Bronchial lymph node (tissue), 1 donor: ENCODE data around the genes POU3F4, CHM, CPXCR1, SYTL4 and CENPI.

DNA sequence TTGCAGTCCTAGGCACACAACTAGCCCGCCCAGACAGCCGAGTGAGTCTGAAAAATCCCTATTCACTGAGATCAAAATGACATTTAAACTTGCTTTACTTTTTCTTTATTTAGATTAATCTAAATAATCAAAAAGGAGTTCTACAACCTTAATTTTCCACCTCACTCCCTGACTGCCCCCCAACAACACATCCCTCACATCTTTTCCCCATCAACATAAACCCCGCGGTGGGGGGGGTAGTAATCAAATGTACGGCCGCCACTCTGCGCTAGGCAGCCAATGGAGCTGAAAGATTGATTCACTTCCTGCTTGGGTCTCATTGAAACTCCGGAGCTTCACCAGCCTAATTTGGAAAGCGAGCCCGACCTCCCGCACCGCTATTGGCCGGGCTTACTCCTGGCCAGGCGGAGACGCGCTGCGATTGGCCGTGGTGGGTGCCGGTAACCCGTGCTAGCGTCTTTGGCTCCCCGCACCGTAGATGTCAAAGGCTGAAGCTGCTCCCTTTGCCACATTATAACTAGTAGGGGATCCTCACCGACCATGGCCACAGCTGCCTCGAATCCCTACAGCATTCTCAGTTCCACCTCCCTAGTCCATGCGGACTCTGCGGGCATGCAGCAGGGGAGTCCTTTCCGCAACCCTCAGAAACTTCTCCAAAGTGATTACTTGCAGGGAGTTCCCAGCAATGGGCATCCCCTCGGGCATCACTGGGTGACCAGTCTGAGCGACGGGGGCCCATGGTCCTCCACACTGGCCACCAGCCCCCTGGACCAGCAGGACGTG lies at the start of gene POU3F4:
Gene POU3F4 (plus strand): TSS at position 506 of the 783 bp plus-strand sequence.
- PRO-cap: no peak

DNA sequence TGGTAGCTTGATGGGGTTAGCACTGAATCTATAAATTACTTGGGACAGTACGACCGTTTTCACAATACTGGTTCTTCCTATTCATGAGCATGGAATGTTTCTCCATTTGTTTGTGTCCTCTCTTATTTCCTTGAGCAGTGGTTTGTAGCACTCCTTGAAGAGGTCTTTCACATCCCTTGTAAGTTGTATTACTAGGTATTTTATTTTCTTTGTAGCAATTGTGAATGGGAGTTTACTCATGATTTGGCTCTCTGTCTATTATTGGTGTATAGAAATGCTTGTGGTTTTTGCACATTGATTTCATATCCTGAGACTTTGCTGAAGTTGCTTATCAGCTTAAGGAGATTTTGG lies 24.1 kb upstream of the POF1B start:
- PRO-cap: unidirectional peak, minus-strand start at position 60 of the sequence

- PRO-cap: unidirectional peak, minus-strand start at chrX:86047256; bidirectional peak, plus-strand start at chrX:86047636, minus-strand start at chrX:86047505
These were observed at the start of gene CHM for GRCh38 chrX:86046921-86048373. CHM (minus strand) TSS chrX:86047558.

GRCh38 chrX:88746995-88747621 lies at the start of gene CPXCR1:
CPXCR1 (plus strand) TSS chrX:88747225.
- PRO-cap: no peak

DNA sequence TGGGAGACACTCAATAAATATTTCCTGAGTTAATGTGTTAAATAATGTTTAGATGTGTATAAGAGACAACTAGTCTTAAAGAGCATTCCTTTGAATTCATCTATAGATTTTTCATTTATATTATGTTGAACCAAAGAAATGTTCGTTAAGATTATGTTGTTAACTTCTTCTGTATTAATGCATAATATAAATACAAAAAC lies 349.7 kb downstream of the TGIF2LX start:
- PRO-cap: no peak

DNA sequence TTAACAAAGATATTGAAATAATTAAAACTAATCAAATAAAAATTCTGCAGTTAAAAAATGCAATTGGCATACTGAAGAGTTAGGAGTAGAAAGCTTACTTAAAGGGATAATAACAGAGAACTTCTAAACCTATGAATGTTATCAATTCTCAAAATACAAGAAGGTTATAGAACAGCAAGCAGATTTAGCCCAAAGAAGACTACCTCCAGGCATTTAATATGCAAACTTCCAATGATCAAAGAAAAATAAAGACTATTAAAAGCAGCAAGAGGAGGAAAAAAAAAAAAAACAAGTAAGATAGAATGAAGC lies 506.0 kb downstream of the NAP1L3 start:
- PRO-cap: unidirectional peak, plus-strand start at position 258 of the sequence

GRCh38 chrX:93434837-93435194 lies 238.6 kb downstream of the NAP1L3 start:
- PRO-cap: no peak

- PRO-cap: no peak
These were observed 46.3 kb downstream of the NAP1L3 start for GRCh38 chrX:93627215-93627414.

GRCh38 chrX:94494938-94495749 lies 821.1 kb downstream of the FAM133A start:
- PRO-cap: no peak

DNA sequence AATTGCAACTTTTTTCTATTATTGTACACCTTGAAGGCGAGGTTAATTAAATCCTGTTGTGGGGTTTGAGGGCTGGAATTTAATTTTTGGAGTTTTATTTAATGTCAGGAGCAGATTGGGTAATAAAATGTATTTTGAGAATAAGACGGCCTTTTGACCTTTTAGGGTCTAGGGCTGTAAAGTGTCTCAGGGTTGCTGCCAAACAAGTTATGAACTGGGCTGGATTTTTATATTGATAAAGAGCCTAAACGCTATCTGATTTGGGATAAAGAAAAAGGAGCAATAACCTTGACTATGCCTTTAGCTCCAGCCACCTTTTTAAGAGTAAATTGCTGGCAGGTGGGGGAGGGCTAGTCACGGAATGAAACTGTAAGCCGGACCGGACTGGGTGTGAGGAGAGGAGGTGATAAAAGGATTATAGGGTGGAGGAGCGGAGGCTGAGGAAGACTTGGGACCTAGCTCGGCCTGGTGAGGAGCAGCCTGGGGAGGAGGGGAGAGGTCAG lies 1028.4 kb downstream of the FAM133A start:
- PRO-cap: no peak

- PRO-cap: no peak
These were observed 679.8 kb downstream of the RPA4 start for GRCh38 chrX:97563381-97563961.

DNA sequence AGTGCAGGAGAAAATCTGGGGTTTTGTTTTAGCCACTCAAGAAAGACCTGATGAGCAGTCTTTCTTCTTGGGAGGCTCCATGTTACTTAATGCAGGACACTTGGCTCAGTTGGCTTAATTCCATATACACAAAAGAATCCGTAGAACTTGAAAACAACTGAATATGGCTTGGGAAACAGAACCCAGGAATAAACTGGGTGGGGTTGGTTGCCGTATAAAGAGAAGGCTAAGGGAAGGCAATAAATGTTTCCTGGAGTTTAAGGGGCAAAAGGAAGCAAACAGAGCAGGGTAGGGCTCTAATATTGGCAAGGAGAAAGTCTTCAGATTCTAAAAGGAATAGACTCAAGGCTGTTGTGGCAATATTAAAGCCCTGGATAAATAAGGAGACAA lies 8.4 kb downstream of the TNMD start:
- PRO-cap: no peak

GRCh38 chrX:100648804-100649023 lies 4.7 kb downstream of the SRPX2 start:
- PRO-cap: no peak

DNA sequence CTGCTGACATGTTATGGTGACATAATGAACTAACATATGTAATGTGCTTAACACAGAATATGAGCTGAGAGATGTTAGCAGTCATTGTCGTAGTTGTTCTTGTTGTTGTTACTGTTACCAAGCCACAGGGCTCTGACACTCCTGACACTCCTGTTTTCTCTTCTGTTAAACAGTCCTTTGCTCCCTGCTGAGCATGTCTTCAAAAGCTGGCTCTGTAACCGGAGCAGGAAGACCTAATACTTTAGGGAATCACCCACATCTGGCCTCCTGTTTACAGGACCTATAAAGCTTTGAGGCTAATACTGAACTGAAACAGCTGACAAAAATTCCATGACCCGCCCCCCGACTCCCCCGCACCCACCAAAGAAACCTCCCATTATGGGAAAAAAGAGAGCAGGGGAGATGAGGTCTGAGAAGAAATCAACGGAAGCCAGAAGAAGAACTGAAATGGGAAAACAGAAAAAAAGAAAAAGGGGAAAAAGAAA lies 5.1 kb downstream of the SRPX2 start:
- PRO-cap: no peak

GRCh38 chrX:100732024-100732601 lies at the start of gene SYTL4:
SYTL4 (minus strand) TSS chrX:100732121.
- PRO-cap: unidirectional peak, minus-strand start at chrX:100732120

DNA sequence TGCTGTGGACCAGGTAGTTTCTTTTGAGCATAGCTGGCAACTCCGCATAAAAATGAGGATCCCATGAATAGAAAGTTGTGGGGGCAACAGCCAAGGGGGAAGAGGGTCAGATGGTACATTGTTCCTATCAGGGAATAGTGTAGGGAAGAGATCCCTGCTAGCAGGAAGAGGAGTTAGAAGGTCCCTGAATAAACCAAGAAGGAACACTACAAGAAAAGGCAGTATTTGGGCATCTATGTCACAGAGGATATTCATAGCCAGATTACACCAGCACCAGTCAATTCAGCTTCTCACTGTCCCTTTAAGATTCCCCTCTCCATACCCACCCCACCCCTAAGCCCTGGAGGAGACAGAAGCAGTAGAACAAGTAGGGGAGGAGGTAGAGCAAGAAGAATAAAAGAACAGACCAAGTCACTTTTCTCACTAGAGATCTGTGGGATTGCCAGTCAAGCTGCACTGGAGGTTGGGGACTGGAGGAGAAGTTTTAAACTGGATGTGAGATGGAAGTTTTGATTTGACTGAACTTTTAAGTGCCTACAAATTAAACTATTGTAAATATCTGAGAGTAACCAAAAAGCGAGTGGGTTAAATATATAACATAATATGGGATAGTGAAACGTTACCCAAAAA lies 9.3 kb upstream of the SYTL4 start:
- PRO-cap: no peak

DNA sequence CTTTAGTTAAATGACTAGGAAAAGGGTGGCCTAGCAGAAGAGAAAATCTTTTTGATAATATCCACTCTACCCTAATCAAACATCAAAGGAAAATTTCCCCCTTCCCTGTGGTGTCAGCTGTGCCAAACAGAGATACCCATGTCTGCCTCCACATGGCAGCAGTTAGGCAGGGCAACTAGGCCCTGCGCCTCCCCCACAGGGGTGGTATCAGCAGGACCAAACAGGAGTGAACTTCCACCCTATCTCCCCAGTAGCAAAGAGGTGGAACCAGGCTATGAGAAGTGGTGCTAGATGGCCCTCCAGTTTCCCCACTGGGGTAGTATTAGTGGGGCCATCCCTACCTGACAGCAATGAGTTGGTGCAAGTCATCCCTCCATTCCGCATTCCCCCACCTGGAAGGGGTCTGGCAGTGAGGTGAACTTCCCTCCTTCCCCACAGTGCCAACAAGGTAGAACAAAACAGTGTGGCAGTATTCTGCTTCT lies 19.9 kb upstream of the XKRX start:
- PRO-cap: no peak

DNA sequence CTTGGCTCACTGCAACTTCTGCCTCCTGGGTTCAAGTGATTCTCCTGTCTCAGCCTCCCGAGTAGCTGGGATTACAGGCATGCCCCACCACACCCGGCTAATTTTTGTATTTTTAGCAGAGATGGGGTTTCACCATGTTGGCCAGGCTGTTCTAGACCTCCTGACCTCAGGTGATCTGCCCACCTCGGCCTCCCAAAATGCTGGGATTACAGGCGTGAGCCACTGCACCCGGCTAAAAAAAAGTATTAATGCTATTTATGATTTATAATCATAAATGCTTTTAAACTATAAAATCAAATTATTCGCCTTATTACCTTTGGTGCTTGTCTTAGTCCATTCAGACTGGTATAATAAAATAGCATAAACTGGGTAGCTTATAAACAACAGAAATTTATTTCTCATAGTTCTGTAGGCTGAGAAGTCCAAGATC lies 4.6 kb upstream of the CENPI start:
- PRO-cap: no peak

- PRO-cap: bidirectional peak, plus-strand start at chrX:101098204, minus-strand start at chrX:101097896
These were observed at the start of gene CENPI for GRCh38 chrX:101097371-101098520. CENPI (plus strand) TSS chrX:101098204.

DNA sequence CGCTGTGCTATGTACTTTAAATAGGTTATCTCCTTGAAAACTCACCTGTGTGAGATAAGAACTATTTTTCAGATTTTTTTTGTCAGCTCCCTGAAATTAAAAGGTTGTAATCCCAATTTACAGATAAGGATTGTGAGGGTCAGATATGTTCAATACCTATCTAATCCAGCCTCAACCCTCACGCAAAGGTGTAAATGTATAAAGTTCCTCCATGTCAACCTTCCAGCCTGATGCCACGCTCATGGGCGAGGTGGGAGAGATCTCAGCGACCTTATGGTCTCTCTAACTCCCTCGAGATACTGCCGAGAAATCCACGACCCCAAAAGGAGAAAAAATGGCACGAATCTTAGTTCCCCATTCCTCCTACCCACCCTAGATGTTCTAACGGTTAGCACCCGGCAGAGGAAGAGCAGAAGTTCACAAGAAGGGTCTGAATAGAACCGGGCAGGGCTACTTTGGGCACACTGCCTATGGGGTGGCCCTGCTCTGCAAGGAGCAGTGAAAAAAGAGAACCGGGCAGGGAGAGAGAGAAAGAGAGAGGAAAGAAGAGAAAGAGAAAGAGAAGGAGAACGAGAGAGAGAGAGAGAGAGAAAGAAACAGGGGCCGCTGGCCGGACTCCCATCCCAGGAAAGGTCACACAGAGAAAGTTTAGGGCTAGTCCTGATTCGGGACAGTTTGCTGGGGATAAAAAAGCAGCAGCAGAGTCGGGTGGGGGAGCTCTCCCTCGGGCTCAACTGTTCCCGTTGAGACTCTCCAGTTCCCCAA lies 652 bp downstream of the GLA start:
- PRO-cap: no peak